Bronchial lymph node (tissue), 1 donor: ENCODE measurements around a stretch of chr21.

GRCh38 chr21:37386051-37386932 lies 19.7 kb downstream of the DYRK1A start:
- PRO-cap, result no peak

GRCh38 chr21:37392497-37393049 lies 26.0 kb downstream of the DYRK1A start:
- PRO-cap, result no peak

GRCh38 chr21:37512037-37512713 lies 145.6 kb downstream of the DYRK1A start:
- PRO-cap, result no peak

- PRO-cap, result no peak
Observed at GRCh38 chr21:37552942-37553339, 186.4 kb downstream of the DYRK1A start.

DNA sequence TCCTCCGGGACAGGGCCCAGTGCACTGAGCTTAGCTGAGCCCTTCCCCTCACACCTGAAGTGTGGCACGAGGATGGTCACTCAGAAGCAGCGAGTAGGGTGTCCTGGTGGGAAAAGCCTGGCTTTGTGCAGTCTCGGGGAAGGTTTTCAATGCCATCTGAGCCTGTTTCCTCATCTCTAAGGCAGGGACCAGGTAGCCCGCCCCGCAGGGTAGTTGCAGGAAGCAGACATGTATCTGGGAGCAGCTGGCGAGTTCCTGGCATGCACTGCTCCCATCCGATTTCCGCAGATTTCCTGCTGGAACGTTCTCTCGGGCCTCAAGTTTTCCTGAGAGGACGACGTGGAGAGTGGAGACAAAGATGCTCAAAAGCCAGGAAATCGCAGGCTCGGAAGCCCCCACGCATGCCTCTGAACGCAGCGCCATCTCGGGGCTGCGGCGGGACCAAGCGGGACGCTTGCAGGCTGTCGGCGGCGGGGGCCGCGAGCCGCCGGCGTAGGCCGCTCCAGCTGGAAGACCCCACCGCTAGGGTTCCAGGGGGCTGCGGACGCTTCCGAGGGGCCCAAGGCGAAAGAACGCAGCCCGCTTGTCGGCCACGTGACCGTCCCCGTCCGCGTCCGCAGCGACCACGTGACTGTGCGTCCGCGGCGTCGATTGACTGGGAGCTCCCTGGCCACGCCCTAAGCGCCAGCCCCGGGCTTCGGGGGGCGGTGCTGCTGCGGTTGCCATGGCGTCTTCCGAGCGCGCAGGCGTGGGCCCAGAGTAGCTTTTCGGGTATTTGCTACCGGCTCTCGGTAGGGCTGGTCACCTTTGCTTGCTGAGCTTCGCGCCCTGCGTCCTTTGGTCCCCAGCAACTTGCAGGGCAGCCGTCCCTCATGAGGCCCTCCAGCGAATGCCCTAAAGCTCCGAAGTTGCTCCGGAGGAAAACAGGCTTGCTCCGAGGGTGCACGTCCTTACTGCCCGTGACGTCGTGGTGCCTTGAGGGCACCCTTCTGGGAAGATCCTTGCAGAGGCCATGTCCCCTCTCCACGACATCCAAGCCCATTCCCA lies 197.0 kb downstream of the DYRK1A start:
- PRO-cap, result bidirectional peak, plus-strand start at position 757 of the sequence, minus-strand start at position 606 of the sequence

DNA sequence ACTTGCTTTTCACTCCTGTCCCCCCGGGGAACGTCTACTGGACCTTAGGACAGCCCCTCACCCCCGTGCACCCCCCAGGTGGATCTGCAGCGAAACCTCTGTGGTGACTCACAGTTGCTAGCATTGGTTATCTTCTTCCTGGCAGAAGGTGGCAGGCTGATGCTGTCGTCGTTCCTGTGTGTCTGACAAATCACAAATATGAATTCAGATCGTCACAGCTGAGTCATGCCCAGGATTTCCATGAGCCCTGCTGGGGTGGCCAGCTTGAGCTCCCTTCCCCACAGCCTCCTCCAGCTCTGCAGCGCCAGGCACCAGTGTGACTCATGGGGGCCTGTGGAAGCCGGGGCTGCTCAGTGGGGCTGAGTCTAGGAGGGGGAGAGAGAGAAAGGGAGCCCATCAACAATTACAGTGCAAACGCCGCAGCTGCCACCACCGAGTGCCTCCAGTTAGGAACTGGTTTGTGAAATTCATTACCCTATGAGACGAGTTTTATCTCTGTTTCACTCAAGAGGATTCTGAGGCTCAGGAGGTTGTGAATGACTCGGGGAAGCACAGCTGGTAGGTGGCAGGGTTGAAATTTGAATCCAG lies 197.8 kb downstream of the DYRK1A start:
- PRO-cap, result bidirectional peak, plus-strand start at position 314 of the sequence, minus-strand start at position 88 of the sequence

DNA sequence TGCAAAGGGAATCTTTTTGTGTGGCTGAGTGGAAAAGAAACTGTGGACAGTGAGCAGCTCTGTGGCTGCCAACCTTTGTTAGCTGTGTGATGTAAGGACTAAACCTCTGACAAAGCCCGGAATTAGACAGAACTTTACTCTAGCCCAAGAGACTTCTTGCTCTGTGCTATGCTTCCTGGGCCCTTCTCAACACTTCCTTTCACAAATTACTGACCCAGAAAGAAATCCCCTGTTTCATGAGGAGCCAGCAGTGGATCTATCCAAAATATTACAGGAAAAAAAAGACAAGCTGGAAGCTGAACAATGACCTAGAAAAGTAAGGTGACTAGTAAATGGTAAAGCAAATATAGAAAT lies 58.8 kb downstream of the KCNJ6 start:
- PRO-cap, result no peak

DNA sequence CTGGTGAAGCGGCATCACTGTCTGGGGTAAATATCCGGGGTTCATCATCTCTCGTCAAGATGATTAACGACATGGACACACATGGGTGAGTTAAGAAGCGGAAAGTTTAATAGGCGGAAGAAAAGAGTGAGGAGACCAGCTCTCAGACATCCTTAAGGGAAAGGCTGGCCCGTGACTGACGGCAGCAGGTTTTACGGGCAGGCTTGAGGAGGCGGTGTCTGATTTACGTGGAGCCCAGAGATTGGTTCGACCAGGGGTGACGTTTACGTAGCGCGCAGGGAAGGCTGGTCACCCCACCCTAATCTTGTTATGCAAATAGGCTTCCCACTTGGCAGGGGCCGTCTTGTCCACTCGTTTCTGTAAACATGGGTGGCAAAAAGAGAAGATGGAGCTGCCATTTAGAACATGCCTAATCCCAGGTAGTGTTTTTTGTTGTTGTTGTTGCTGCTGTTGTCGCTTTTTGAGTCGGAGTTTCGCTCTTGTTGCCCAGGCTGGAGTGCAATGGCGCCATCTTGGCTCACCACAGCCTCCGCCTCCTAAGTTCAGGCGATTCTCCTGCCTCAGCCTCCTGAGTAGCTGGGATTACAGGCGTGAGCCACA lies 135.5 kb upstream of the KCNJ15 start:
- PRO-cap, result no peak

GRCh38 chr21:38293553-38294326 lies 36.9 kb downstream of the KCNJ15 start:
- PRO-cap, result no peak

DNA sequence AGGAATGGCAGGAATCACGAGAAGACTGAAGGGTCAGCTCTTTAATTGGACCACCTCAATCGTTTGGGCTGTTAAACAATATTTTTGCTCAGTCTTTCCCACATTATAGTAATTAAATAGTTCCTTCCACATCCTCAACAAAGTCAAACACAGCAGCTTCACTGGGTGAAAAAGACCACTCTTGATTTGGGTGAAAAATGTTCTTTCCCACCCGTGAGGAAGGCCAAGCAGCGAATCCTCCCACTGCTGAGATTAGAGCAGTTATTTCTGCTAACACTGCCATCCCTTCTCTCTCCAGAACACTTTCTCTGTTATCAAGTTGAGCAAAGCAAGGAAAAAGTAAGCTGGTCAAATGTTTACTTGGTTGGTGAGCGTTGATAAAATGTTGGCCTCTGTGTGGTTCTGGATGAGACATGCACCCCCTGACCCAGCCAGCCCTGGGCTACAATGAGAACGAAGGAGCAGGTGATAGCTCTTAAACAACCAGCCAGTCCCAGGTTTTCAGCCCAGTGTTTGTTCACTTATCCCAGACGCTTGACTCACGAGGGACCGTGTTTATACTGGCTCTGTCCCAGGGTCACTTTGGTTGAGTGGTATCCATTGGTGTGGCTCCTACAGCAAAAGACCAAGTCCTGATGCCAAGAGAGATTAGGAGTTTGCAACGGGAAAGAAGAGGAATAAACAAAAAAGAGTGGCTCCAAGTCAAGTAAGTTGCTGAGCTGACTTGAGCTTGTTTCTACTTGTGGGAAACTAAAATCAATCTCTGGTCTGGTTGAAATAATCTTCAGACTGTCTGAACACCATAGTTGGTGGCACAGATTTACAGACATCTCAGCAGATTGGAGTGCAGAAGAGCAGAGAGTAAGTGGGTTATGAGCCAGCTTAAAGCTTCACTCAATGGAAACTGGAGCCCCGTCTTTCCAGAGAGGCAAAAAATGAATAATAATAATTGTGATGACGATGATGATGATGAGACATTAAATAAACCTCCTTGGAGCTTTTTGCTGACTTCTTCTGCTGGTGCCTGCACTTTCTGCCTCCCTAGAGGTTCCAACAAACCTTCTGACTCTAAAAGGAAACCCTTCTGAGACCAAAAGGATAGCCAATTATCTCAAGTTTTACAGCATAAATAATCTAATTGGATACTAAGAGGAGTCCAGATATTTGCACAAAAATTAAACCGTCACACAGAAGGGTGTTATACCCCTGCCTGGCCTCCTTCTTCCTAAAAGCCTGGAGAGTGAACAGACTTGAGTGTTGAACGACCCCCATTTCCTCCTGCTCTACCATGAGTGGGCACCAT lies 87.0 kb downstream of the KCNJ15 start:
- PRO-cap, result unidirectional peak, minus-strand start at position 495 of the sequence

GRCh38 chr21:38435013-38435524 lies 63.2 kb downstream of the ERG start:
- PRO-cap, result no peak

GRCh38 chr21:38495234-38495628 lies 3.0 kb downstream of the ERG start:
- PRO-cap, result no peak

- PRO-cap, result no peak
Observed at GRCh38 chr21:38646060-38647155, 148.1 kb upstream of the ERG start.

- PRO-cap, result no peak
Observed at GRCh38 chr21:38794891-38795309, 10.8 kb upstream of the ETS2 start.

DNA sequence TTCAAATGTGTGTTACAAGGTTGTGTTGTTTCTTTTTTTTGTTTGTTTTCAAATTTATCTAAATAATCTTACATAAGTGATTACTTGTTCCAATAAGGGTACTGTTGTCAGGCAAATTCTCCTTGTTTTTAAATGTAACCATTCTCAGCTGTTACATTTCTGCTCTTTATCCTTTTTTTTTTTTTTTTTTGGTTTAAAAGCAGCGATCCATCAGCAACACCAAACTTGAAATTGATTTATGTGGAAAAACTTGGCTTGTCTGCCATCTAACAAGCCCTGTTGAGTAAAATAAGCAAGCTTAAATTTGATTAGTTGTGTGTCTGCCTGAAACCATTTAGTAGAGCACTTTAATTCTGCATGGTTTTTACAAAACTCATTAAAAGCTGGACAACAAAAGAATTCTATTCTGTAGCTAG lies 1.5 kb downstream of the ETS2 start:
- PRO-cap, result no peak

DNA sequence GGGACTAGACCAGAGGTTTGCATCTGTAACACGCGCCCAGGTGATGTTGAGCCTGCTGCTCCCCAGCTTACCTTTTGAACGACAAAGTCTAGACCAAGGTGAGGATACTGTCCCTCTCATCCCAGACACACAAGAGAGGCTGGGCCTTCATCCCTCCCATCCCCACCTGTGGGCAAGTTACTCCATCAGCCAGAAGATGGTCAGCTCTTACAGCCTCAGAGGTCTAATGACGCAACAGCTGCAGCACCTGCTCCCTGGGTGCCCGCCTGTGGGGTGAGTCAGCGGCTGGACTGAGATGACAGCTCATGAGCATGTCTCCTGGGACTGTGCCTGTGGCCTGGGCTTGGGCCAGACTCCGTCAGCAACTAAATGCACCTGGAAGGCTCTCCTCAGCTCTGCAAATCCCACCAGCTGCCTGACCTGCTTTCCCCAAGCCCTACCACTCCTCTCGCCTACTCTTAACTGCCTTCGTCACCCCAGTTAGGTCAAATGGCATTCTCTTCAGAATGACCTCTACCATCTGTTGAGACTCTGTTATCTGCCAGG lies 47.6 kb downstream of the ETS2 start:
- PRO-cap, result no peak

- PRO-cap, result no peak
Observed at GRCh38 chr21:38911354-38912020, 105.8 kb downstream of the ETS2 start.

DNA sequence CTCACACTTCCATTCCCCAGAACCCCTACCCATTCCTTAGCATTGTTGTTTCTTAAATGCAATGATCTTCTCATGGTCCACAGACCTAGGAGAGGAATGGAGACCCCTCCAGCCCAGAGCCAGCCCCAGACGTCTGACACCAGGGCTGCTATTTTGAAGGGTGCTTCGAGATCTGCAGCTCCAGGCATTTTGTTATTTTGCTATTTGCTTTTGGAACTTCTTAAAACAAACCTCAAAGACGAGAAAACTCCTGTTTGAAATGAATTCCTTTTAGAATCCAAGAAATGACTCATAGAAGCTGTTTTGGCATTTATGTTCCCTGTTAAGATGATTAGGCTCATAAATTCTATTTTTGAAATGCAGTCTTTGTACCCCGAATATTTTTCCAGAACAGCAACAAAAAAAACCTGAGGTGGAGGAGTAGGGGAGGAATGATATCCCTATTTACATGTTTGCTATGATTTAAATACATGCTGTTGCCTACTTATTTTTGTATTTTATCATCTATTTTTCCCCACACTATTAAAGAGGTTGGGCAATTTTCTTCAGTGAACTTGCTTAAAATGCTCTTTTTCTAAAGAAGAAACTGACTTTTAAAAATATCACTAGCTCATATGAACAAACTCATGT lies 115.4 kb downstream of the ETS2 start:
- PRO-cap, result no peak

GRCh38 chr21:38921621-38921902 lies 115.8 kb downstream of the ETS2 start:
- PRO-cap, result no peak

- PRO-cap, result no peak
Observed at GRCh38 chr21:39005416-39005973, 177.8 kb downstream of the PSMG1 start.